ENCODE measurements around a stretch of chrX.

- PRO-cap: no peak
Measured at GRCh38 chrX:17021830-17022529, 75.5 kb downstream of the REPS2 start.

DNA sequence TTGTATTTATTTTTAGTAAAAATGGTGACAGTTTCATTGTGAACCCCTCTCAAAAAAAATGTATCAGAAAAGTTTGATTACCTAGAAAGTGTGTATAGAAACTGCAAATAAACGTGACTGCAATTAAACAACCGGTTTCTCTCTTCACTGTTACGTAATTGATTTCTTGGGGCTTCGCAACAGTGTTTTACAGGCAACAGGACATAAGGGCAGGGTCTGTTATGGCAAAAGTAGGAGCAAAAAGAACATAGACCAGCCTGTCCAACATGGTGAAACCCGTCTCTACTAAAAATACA, 1.5 kb upstream of the SCML1 start:
- PRO-cap: no peak

DNA sequence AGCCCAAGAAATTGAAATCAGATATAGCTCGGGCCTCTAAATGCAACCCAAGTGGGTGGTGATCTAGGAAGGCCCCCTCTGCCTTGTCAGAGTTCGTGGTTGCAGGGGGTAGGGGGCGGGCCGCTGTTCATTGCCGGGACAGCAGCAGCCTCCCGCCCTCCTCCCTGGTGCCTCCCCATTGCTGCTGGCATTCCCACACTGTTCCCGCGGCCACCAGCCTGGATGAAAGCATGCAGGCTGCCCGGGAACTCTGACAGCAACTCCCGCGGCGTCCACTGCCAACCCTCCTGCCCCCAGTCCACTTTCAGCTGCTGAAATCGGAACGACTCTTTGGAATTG, 122.0 kb downstream of the BEND2 start:
- PRO-cap: no peak

DNA sequence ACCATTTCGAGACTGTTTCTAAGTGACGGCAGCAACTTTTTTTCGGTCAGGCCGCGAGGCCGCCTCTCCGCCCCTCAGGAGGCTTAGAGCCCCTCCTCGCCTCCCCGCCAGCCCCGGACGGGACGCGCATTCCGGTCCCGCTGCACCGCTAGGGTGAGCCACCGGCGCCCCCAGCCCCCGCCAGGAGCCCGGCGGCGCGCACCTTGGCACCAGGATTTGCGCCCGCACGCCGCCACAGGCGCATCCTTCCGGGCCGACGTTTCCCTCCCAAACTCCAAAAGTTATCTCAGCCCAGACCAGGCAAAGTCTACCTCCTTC, 648 bp downstream of the SCML2 start:
- PRO-cap: no peak

DNA sequence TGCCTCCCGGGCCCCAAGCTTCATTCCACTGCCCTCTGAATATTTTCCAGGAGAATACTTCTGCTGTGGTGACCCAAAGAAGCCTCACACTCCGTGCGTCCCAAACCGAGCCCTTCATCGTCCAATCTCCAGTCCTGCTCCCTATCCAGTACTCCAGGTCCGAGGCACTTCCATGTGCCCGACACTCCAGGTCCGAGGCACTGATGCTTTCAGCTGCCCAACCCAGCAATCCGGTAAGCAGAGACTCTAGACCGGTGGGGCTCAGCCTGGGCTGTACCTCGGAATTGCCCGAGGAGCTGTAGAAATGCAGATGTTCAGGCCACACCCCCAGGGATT, 21.6 kb downstream of the RS1 start:
- PRO-cap: no peak

DNA sequence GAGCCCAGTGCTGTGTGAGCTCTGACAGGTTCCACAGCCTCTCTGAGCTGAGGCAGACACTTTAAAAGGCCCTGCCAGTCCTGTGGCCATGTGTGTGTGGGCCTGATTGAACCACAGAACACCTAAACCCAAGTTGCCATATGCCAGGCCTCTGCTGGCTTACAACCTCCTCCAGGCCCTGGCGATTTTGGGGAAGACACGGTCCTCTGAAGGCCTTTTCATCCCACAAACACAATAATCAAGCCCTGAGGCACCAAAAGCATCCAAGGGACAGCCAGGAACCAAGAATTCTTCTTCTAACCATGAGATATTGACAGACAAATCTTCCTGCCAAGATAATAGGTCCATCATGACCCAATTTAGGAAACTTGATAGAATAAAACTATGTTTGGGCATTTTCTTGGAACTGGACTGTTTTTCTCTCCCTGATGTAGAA, 49.0 kb downstream of the PHKA2 start:
- PRO-cap: no peak

- PRO-cap: no peak
Measured at GRCh38 chrX:18981022-18981742, 2.7 kb downstream of the PHKA2 start.

DNA sequence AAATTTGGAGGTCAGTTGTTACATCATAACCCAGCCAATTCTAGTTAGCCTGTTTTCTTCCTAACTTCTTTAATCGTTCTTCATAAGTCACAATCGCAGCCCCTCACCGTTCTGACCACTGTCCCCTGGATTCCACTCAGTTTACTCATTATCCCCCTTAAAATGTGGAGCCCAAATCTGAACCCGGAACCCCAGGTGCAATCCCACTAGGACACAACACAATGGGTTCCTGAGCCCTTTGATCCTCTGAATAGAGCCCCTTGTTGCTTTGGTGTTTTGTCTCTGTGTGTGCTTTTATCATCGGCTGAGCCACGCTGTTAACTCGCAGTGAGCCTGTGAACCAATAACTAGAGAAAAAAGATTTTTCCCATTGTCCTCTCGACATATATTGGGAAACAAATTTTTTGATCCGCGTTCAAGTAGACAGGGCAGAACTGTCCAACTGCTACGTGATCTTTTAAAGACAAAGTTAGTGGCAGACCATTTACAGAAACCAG, 661 bp upstream of the PDHA1 start:
- PRO-cap: no peak

DNA sequence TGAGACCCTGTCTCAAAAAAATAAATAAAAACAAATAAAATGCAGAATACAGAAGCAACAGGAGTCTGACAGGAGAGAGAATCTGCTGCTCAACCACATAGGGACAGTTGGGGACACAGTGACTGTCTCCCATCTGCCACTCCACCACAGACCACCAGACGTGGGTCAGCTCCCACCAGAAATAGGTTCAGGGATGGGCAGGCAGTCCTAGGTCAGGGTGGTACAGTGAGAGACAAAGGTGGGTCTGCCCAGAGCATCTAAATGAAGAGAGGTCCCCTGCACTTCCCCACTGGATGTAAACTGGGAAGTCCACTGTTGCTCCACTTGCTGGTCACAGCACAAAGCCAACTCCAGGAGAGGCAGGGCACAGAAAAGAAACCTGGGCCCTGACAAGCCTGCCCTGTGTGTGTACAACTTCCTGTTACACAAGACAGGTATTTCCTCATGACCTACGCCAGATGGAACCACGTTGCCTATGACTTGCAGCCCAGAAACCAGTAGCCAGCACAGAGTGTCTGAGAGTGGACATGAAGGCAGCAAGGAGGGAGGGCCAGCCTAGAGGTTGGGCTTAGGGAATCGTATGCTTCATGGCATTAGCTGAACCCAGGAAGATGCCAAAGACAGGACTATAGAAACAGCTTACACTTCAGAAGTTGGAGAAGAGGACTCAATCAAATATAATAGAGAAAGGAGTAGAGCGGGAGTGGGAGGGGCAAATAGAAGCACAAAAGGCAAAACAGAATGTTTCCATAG, 161.8 kb downstream of the SH3KBP1 start:
- PRO-cap: no peak

GRCh38 chrX:19807376-19807918, 80.0 kb downstream of the SH3KBP1 start:
- PRO-cap: no peak

DNA sequence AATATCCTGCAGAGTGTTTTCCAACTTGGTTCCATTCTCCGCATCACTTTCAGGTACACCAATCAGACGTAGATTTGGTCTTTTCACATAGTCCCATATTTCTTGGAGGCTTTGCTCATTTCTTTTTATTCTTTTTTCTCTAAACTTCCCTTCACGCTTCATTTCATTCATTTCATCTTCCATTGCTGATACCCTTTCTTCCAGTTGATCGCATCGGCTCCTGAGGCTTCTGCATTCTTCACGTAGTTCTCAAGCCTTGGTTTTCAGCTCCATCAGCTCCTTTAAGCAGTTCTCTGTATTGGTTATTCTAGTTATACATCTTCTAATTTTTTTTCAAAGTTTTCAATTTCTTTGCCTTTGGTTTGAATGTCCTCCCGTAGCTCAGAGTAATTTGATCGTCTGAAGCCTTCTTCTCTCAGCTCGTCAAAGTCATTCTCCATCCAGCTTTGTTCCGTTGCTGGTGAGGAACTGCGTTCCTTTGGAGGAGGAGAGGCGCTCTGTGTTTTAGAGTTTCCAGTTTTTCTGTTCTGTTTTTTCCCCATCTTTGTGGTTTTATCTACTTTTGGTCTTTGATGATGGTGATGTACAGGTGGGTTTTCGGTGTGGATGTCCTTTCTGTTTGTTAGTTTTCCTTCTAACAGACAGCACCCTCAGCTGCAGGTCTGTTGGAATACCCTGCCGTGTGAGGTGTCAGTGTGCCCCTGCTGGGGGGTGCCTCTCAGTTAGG, 45.8 kb downstream of the BCLAF3 start:
- PRO-cap: no peak

DNA sequence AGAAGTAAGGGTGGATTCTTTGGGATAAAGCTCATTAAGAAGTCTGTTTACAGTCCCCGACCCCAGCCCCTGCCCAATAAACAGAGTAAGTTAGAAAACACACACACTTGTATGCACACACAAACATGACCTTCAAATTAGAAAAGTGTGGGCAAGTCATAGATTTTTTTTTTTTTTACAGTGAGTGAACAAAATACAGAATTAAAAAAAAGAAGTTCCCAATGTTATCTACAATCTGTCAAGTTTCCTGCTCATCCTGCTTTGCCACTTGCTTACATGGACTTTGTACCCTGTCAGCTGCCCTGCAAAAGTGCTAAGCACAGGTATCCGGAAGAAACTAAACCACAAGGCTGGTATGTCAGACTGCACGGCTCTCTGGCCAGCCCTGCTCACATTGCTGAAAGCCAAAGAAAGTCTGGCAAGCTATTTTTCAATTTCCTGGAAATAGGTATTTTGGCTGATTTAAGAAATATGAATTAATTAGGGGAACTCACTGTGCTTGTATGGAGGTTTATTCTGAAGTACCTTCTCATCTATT, 38.8 kb upstream of the BCLAF3 start:
- PRO-cap: no peak

GRCh38 chrX:20056612-20057079, 60.1 kb downstream of the MAP7D2 start:
- PRO-cap: no peak

DNA sequence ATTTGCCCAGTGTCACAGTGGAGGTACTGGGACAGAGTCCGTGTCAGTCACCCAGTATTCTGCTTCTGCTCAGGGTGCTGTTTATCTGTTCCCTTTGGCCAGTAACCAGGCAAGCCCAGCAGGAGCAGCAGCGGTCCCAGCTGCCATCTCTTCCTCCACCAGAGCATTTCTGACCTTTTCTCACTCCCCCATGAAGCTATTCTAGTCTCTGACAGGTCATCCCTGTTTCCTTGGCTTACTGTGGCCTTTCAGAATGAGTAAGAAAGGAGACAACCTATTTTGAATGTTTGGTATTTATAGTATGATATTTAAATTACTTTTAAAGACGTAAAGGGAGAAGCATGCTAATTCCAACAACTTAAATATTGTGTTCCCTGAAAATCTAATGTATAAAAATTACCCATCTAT, 60.7 kb downstream of the RPS6KA3 start:
- PRO-cap: no peak

- PRO-cap: no peak
Measured at GRCh38 chrX:20226998-20227645, 39.6 kb downstream of the RPS6KA3 start.

DNA sequence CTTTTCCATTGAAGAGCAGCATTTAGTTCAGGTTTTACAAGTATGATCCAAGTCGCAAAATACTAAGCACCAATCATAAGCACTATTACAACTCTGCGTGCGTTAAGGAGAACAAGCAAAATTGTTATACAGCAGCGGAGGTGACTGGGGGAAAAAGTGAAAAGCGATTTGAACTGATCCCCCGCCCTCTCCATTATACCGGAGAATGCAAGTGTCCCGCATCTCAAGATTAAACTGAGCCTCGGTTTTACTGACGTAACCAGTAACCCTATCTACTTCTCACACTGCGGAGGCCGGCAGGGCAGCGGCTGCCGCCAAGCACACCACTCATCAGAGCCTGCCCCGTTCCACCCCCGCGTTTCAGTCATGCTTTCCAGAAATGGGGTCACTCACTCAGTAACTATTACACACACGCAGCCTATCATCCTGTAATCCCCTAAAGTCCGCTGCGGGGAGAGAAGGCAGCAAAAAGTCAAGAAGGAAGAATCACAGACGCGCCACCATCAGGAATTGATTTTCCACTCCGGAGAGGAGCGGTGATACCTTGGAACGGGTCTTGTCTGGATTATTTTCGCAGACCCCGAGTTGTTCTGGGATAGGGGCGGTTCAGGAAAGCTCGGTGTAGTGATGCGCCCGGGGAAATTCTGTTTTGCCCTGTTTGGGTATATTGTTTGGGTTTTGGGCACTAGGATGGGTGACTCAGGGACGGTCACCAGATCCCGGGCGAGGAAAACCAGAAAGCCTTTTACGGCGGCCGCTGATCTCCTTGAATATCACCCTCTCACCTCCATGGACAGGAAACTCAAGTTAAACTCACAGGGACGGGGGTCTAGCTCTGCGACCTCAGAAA, 1.4 kb downstream of the RPS6KA3 start:
- PRO-cap: bidirectional peak, plus-strand start at position 299 of the sequence, minus-strand start at position 195 of the sequence

DNA sequence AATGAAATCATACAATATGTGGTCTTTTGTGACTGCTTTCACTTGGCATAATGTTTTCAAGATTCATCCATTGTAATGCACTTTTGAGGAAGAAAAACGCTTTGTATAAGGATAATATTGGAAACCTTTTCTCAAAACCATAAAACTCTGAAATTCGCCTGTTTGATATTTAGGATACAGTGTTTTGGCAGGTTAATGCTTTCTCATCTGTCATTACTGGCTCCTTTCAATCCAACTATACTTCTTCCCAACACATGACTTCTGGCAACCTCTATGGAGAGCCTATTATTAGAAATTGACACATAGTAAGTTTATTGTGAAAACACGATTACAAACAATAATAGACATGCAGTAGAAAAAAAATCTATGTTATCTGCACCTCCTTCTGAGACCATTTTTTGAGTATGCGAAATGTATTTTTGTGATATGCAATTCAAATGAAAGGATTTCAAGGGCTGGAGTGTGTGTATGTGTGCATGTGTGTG, 4.6 kb upstream of the KLHL34 start:
- PRO-cap: no peak

- PRO-cap: no peak
Measured at GRCh38 chrX:21742121-21742494, 15.8 kb downstream of the SMPX start.

DNA sequence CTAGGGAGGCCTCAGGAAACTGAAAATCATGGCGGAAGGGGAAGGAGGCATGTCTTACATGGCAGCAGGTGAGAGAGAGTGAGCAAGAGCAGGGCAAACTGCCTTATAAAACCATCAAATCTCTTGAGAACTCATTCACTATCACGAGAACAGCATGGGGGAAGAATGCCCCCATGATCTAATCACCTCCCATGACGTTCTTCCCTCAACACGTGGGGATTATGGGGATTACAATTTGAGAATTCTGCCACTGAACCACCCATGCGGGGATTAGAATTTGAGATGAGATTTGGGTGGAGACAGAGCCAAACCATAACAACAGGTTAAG, 29.8 kb downstream of the PHEX start:
- PRO-cap: no peak

DNA sequence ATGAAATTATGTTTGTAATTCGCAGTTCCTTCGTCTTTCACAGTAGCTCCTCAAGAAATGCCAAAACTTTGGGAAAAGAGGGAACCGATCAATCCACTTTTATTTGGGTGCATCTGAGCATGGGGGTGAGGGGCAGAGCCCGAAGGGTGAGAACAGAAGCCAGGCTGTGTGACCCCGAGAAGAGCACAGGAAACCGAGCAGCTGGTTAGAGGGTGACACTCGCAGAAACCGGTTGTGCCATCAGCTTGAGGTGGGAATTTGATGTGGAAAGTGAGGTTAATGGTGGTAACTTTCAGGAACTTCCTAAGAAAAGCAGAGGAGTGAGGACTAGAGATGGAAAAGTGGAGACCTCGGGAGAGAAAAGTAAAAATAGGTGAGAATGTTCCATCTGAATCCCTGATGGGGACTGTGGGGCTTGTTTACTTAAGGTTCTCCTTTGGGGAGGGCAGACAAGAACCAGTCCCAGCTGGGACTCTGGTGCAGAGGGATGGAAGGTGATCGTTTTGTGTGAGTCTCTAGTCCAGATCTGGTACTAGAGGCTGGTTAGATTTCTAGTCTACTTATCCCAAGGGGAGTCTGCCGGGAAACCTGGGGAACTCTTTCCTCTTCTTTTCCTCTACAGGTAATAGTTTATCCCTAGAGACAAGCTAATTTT, 1.4 kb downstream of the PTCHD1 start:
- PRO-cap: no peak